Parotid gland (tissue), 1 donor: ENCODE measurements around a stretch of chr10.

- PRO-cap, result no peak
Measured at GRCh38 chr10:24543233-24544201, 180.2 kb downstream of the ARHGAP21 start.

GRCh38 chr10:24621743-24622422 is 101.8 kb downstream of the ARHGAP21 start:
- PRO-cap, result no peak

DNA sequence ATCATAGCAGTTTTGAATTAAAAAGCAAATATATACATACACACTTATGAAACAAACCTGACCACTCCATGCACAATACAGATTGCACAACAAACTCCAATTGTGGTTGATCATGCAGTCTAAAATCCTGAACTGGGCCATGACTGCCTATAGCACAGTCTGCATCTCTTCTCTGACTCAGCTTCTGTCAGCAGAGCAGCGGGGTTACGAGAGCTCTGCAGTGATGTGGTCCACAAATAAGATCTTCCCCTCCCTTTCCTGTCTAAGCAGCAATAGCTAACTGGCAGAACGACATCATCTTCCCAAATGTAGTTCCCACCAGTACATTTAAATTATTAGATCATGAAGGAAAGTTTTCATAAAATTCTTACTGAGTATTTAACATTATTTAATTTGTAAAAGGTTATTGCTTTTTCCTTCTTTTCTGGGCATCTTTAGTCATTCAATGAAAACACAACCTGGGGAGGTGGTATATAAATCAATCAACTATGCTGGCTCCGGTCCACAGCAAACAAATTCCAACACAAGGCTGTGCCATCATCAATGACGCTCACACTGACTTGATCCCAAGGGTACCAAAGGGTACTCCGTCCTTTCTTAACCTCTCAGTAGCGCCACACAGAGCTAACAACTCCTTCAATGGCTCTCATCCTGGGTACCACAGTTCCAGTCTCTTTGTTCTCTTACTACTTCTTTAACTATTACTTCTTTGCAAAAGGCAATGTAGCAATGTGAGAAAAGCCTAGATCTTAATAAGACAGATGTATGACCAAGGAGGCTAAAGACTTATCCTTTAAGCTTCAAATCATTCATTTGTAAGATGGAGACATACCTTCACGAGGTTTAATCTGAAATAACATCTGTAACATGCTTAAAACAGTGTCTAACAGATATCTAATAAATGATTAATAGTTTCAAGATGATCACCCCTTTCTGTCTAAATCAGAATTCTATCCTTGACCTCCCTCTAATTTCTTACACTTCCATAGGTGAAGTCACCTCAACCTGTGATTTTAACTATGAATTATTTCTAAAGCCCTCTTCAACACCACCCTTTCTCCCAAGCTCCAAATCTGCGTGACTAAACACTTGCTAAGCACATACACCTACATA is 16.9 kb downstream of the ARHGAP21 start:
- PRO-cap, result no peak

- PRO-cap, result no peak
Measured at GRCh38 chr10:24721063-24721804, 2.5 kb downstream of the ARHGAP21 start.

DNA sequence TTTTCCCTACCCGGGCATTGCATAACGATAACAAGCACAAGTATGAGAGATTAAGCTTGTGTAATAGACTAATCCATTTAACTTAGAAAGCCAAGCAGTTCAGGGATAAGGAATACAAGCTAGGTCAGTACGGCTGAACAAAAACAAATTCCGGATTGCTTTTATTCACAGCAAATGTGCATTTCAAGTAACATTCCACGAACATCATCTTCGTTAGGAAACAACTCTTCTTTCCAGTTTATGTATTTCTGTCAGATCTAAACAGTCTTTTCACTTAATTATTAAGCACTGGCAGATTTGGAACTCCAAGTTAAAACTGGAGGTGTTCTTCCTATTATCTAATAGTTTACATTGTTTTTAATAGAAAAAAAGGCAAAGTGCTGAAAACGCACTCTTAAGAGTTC is 81.2 kb downstream of the PRTFDC1 start:
- PRO-cap, result no peak

GRCh38 chr10:24882192-24882662 is 70.2 kb downstream of the PRTFDC1 start:
- PRO-cap, result no peak

- PRO-cap, result no peak
Measured at GRCh38 chr10:24887435-24888004, 64.9 kb downstream of the PRTFDC1 start.

DNA sequence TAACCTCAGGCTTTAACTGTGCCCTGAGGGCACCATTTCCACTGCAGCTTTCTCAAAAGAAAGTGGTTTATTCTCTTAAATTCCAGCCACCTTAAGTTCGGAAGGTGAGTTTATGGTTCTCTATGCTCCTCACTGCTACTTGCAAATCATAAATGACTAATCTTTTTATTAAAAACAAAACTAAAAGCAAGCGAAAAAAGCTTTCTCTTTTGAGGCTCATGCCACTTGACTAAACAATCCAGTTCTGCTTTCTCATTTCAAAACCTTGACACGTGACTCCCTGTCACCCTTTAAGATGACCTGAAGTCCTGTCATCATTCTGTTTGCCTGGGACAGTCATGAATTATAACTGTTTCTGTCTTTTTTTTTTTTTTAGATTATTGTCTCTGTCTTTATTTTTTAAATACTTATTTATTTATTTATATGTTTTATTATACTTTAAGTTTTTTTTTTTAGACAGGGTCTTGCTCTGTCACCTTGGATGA is 7.3 kb upstream of the APBB1IP start:
- PRO-cap, result no peak

GRCh38 chr10:26457091-26457422 is 18.9 kb downstream of the APBB1IP start:
- PRO-cap, result no peak

DNA sequence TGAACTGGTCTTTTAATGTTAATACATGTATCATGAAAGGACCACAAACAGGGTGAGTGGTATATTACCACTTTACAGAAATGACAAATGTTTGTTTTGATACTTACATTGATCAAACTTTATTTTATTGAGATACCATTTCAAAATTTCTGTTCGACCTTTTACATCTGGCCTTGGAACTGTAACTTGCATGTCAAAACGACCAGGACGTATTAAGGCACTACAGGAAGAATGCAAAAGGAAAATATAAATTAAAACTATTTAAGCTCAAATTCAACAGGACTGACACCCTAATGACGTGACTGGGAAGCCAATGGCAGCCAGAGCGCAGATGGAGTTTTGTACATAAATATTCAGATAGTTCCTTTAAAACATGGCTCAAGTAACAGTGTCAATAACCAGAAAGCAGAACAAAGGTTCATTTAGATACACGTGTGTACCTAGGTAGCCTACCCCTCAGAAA is 20.1 kb upstream of the ANKRD26 start:
- PRO-cap, result no peak

DNA sequence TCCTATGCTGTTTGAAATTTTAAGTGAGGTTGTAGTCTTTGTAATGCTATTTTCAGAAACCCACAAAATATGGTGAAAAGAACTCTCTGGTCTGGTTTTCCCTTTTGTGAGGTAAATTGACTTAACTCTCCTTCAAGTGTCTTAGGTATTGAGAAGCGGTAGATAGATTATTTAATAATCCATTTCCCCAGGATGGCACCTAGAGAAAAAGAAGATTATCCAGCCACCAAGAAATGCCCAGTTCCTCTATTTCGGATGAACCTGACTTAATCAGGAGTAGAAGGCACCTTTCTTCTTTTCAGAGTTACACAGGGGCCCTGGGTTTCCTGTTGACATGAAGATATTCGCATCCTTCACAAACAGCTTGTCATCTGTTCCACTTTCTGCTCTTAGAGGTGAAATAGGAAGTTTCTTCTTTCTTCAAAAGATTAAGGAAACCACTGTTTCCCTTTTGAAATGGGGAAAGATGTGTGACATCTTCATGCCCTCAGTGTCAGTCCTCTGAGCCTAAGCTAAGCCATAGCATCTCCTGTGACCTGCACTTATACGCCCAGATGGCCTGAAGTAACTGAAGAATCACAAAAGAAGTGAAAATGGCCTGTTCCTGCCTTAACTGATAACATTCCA is 39.2 kb upstream of the RAB18 start:
- PRO-cap, result no peak

- PRO-cap, result no peak
Measured at GRCh38 chr10:27513623-27514278, 9.6 kb downstream of the RAB18 start.

GRCh38 chr10:27741983-27742715 is 3.5 kb downstream of the MKX start:
- PRO-cap, result unidirectional peak, plus-strand start at chr10:27742483

DNA sequence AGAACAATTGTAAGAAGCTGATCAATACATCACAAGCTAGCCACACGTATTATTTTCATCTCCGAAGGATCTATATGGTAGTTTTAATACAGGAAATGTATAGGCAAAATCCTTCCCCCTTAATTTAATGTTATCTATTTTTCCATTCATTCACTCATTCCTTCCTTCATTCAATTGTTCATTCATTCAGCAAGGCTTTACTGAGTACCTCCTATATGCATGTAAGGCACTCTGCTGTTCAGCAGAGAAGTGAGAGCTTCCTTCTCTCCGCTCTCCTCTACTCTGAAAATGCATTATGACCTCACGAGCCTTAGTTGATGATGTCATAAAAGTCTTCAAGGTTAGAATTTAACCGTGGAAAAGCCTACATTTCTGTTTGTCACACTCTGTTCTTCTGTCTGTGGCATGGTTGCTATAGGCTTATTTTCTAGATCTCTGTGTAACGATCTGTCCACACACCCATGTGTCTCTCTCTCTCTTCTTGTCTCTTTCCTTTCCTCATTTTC is 17.2 kb downstream of the ODAD2 start:
- PRO-cap, result no peak

GRCh38 chr10:28171511-28172313 is 131.2 kb downstream of the MPP7 start:
- PRO-cap, result no peak

DNA sequence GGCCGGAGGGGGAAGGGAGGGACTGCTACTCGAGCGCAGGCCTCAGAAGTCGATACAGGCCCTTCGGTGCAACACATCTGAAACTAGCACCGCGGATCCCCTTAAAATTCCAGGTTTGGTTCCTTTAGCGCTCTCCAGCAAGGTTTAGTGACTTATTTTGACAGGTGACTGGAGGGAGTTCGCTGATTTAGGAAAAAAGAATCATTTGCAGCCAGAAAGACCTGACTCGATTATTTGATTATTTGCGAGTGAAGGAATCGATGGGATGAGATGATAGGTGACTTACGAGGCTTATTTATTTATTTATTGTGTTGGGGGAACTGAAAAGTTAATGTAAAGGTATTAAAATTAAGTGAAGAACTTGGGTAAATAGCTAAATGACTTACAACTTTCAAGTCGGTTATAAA is 1.2 kb downstream of the WAC start:
- PRO-cap, result no peak

- PRO-cap, result no peak
Measured at GRCh38 chr10:28539924-28541035, 7.4 kb downstream of the WAC start.

- PRO-cap, result no peak
Measured at GRCh38 chr10:28595302-28596146, 62.6 kb downstream of the WAC start.

GRCh38 chr10:28620245-28620956 is 56.9 kb upstream of the BAMBI start:
- PRO-cap, result no peak

DNA sequence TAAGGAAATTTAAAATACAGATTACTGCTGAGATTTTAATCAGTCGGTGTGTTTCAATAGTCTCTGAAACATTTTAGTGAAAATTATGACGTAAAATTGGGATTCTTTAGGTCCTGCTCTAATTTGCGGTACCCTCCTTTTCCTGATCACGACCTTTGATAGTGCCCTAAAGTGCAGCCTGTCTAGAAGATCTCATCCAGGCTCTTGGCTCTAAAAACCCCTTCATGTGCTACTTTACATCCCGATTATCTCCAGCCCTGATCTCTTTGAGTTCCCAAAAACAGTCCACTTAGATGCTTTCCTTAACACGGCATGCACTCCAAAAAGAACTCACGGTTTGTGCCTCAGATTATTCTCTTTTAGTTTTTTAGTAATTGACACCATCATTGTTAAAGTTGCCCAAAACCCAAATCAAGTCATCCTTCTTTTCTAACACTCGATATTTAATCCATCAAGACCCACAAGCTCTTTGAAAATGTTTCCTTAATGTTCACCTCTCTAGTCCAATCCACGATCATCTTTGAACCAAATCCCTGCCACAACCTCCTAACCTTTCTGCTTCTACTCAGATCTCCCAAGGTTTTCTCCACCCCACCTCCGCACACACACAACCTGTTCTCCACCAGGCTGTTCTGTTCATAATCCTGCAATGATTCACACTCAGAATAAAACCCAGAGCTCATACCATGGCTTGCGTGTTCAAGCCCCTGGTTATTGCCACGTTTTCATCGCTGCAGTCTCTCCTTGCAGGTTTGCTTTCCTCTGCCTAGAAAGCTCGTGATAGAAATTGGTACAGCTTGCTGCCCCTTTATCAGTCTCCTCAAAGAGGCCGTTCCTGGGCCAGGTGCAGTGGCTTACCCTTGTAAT is 54.0 kb upstream of the BAMBI start:
- PRO-cap, result no peak